Endothelial cell of umbilical vein (primary cell): ENCODE measurements around the genes NIBAN2, PTRH1, ST6GALNAC6, PIP5KL1 and EEIG1.

DNA sequence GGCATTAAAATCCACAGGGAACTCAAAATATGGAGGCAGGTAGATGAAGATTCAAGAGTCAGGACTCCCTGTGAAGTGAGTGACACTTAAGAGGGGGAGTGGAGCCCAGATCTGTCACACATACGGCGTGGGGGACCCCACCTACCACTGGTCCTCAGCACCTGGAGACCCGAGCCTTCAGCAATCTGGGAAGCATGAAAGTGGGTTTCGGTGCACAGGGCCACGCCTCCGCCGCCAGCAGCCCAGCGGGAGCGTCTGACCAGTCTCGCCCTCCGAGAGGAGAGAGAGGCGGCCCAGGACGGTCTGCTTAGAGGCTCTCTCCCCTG, 718 bp upstream of the SLC2A8 start:
- PRO-cap: no peak
CAGE:
- cytosol, long polyA minus RNA: no peak
- cytosol, long polyA plus RNA: no peak
- long polyA plus RNA: no peak
- nucleus, long polyA minus RNA: no peak
- nucleus, long polyA plus RNA: no peak

GRCh38 chr9:127450353-127451177, 641 bp downstream of the RPL12 start:
- PRO-cap: no peak
CAGE:
- cytosol, long polyA minus RNA: no peak
- cytosol, long polyA plus RNA: no peak
- long polyA plus RNA: no peak
- nucleus, long polyA minus RNA: no peak
- nucleus, long polyA plus RNA: start-site peak on the minus strand at chr9:127450730-127450739, 39 and 63 reads in 2 replicates

- PRO-cap: no peak
CAGE:
- cytosol, long polyA minus RNA: no peak
- cytosol, long polyA plus RNA: no peak
- long polyA plus RNA: no peak
- nucleus, long polyA minus RNA: no peak
- nucleus, long polyA plus RNA: no peak
These were observed 23.3 kb downstream of the NIBAN2 start for GRCh38 chr9:127545253-127546299.

DNA sequence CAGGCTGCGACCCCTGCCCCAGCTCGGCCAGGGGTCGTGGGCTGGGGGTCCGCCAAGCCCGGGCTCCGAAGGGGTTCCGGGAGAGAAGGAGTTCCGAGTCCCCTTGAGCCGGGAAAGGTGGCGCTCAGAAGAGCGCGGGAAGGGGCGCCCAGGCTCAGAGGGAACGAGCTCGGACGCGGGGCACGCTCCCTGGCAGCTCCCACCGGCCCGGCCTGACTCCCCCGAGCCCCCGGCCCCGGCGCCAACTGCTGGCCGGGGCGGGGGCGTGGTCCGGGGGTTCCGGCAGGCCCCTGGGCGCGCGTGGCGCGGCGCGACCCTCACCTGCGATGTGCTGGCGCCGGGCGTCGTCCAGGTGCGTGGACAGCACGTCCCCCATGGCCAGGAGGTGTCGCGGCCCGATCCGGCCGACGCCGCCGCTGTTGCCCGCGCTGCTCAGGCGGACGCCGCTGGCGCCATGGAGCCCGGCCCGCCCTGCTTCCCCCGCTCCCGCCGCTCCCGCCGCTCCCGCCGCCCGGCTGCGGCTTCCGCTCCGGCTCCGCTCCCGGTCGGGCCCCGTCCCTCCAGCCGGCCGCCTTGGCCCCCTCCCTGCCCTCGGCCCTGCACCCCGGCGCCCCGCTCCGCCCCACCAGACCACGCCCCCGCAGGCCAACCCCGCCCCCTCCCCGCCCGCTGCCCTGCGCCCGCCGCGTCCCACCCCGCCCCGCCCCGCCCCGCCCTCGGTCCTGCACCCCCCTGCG, at the start of gene NIBAN2:
NIBAN2 (minus strand) TSS at position 575 of the 737 bp plus-strand sequence.
- PRO-cap: unidirectional peak, minus-strand start at position 456 of the sequence; bidirectional peak, plus-strand start outside the sequence, minus-strand start at position 583 of the sequence
CAGE:
- cytosol, long polyA minus RNA: start-site peak on the minus strand centred at position 535 of the sequence, 113 bp wide, 17 reads
- cytosol, long polyA plus RNA: start-site peak on the minus strand centred at position 525 of the sequence, 138 bp wide, 136 and 304 reads in 2 replicates
- long polyA plus RNA: start-site peak on the minus strand centred at position 530 of the sequence, 127 bp wide, 129 and 129 reads in 2 replicates
- nucleus, long polyA minus RNA: no peak
- nucleus, long polyA plus RNA: no peak

DNA sequence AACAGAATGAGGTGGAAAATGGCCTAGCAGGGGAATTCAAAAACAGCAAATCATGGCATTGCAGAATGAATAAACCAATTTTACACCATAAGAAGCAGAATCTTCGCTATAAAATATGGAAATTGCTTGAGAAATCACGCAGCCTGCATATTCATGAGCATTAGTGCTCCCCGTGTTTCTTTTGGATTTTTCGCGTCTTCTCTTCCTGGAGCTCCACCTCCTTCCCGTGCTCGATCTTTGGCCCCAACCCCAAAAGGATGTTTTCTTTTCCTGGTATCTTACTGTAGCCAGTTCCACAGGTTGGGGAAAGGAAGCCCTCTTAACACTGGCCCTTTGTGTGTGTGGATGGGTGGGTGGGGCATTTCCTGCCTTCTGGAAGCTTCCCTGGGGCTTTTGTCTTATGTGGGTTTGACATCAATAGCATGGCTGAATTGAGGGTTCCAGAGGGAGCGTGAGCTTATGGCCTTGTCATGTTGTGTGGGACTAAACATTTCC, 21.9 kb downstream of the STXBP1 start:
- PRO-cap: no peak
CAGE:
- cytosol, long polyA minus RNA: no peak
- cytosol, long polyA plus RNA: no peak
- long polyA plus RNA: no peak
- nucleus, long polyA minus RNA: no peak
- nucleus, long polyA plus RNA: no peak

DNA sequence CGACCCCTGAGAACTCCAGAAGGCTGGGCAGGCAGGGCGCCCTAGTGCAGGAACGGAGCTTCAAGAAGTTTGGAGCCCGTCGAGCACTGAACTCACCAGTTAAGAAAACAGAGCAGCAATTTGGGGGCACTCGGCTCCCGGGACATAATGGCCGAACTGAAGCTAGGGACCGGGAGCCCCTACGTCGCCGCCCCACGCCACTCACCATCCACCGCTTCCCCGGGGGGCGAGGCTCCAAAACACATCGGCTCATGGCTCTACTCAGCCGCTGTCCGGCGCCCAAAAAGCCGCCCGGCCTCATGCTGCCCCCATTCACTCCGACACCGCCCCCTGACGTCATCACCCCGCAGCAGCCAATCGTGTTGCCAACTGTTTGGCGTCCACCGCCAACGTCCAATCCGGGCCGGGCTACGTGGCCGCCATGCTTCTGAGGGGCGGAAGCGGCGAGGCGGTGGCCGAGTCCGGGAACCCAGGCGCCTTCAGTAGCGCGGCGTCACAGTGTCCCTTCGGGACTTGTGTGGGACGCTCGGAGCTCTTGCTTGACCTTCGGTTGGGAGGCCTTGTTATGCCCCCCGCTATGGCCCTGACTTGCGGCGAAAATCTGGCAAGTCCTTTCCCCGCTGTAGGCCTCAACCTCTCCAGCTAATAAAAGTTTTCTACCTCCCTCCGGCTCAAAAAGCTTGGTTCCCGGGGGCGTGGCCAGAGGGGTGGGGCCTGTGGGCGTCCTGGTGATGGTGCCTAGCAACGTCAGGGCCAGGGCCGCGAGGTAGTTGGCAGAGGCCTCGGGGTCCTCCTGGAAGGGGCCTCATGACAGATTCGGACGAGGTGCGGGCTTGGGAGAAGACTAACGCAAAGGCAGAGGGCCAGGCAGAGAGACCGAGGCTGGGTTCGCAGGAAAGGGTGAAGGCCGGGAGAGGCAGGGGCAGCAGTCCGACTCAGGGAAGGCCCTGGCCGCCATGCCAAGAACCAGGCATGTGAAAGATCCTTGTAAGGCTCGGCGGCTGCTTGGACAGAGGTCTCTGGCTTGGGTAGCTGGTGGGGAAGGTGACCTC, at the start of gene PTRH1:
PTRH1 (minus strand) TSS at position 325 of the 1,052 bp plus-strand sequence.
- PRO-cap: bidirectional peak, plus-strand start at position 446 of the sequence, minus-strand start at position 322 of the sequence; bidirectional peak, plus-strand start at position 744 of the sequence, minus-strand start at position 647 of the sequence
CAGE:
- cytosol, long polyA minus RNA: start-site peak on the minus strand centred at position 325 of the sequence, 7 bp wide, 26 reads
- cytosol, long polyA plus RNA: start-site peak on the minus strand centred at position 300 of the sequence, 52 bp wide, 517 and 523 reads in 2 replicates
- long polyA plus RNA: start-site peak on the minus strand centred at position 303 of the sequence, 66 bp wide, 1,220 and 264 reads in 2 replicates
- nucleus, long polyA minus RNA: start-site peak on the minus strand centred at position 320 of the sequence, 12 bp wide, 69 reads
- nucleus, long polyA plus RNA: start-site peak on the minus strand centred at position 300 of the sequence, 39 bp wide, 45 and 99 reads in 2 replicates

DNA sequence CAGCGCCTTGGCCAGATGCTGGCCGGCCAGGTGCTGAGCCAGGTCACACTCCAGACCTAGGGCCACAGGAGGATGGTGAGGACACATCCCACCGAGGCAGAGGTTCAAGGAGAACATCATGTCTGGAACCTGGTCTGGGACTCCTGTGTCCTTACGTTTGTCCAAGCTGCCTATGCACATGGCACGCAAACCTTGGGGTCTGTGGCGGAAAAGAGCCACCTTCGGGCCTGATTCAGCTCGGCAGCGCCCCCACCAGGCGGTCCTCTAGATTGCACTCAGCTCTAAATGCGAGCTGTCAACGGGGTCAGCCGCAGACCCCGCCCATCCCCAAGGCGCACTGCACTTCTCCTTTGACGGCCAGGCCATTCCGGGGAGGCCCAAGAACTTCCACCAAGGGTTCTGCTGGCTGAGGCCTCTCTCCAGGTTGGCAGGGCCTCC, 566 bp downstream of the TOR2A start:
- PRO-cap: bidirectional peak, plus-strand start at position 365 of the sequence, minus-strand start at position 395 of the sequence
CAGE:
- cytosol, long polyA minus RNA: no peak
- cytosol, long polyA plus RNA: no peak
- long polyA plus RNA: no peak
- nucleus, long polyA minus RNA: no peak
- nucleus, long polyA plus RNA: no peak

DNA sequence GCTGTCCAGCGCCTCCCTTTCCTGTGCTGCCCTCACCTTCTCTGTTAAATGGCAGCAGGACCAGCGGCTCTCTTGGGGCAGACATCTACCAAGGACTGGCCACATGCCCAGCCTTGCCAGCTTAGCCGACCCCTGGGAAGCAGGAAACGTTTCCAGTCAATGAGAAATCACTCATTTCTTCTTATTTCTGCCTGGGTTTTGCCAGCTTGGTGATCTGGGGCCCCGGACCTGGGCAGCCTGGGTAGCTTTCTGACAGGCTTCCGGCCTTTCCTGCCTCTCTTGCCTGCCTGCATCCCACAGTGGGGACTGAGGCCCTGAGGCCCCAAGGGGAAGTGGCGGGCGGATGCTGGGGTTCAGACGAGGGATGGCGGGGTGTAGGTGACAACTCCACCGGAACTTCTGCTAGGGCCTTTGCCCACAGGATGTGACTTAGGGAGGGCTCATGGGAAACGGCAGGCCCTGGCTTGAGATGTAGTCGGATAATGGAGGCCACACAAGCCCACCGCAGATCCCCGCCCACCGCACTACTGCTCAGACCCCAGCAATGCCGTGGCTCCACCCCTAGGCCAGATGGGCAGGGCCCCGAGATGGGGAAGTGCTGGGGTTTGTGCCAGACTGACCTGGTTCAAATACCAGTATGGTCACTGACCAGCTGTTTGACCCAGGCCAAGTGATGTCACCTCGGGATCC, 2.8 kb upstream of the CDK9 start:
- PRO-cap: unidirectional peak, minus-strand start at position 529 of the sequence
CAGE:
- cytosol, long polyA minus RNA: no peak
- cytosol, long polyA plus RNA: no peak
- long polyA plus RNA: no peak
- nucleus, long polyA minus RNA: start-site peak on the plus strand centred at position 640 of the sequence, 10 bp wide, 5 reads
- nucleus, long polyA plus RNA: no peak

DNA sequence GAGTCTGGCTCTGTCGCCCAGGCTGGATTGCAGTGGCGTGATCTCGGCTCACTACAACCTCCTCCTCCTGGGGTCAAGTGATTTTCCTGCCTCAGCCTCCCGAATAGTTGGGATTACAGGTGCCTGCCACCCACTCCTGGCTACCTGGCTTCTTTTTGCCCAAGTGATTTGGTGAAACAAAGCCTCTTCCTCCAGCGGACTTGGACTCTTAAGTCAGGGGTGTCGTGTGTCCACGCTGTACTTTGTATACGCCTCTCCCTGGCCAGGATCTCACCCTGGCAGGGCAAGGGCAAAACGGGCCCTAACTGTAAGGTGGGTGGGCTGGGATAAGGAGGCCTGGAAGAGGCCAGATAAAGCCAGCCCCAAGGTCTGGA, 8.1 kb downstream of the CDK9 start:
- PRO-cap: no peak
CAGE:
- cytosol, long polyA minus RNA: no peak
- cytosol, long polyA plus RNA: no peak
- long polyA plus RNA: no peak
- nucleus, long polyA minus RNA: no peak
- nucleus, long polyA plus RNA: no peak

DNA sequence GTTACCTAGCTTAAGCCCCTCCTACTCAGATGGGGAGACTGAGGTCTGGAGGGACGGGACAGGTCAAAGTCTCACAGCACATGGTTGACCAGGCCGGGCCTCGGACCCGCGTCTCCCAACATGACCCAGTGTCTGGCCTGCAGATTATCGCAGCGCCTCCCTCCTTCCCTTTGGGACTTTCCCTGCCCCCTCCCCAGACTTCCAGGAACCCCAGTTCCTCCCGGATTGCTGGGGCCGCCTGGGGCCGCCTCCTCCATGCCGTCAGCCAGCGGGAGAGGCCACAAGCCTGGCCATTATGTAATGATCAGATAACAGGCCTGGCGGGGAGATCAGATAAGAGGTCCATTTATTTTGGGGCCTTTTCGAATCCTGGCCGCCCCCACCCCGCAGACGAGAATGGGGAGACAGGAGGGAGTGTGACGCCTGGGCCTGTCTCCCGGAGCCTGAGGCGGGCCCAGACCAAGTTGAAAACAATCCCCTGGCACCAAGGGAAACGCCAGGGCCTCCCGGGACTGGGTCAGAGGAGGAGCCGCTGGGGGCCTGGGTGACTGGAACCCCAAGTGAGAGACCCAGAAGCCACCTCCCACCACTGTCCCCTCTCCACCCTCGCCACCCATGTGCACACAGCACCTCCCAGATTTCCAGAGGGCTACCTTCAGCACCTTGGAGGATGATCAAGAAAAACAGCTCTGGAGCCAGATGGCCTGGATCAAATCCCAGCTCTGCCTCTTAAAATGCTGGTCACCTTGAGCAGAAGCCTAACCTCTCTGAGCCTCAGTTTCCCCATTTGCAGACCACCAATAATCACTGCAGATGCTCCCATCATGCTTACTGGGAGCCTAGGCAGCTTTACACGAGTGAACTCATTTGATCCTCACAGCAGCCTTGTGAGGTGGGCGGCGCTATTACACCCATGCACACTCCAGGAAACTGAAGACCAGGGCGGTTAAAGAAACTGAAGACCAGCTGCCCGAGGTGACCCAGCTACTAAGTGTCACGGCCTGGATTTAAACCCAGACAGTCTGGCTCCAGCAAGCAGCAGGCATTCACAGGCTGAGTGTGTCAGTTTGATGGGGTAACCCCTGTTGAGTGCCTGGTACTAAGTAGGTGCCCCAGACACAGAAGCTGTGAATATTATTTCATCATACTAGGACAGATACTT, 7.8 kb downstream of the ENG start:
- PRO-cap: bidirectional peak, plus-strand start at position 389 of the sequence, minus-strand start at position 134 of the sequence; bidirectional peak, plus-strand start at position 1,016 of the sequence, minus-strand start at position 851 of the sequence
CAGE:
- cytosol, long polyA minus RNA: no peak
- cytosol, long polyA plus RNA: no peak
- long polyA plus RNA: start-site peak on the minus strand centred at position 901 of the sequence, 121 bp wide, 143 and 144 reads in 2 replicates
- nucleus, long polyA minus RNA: no peak
- nucleus, long polyA plus RNA: no peak

DNA sequence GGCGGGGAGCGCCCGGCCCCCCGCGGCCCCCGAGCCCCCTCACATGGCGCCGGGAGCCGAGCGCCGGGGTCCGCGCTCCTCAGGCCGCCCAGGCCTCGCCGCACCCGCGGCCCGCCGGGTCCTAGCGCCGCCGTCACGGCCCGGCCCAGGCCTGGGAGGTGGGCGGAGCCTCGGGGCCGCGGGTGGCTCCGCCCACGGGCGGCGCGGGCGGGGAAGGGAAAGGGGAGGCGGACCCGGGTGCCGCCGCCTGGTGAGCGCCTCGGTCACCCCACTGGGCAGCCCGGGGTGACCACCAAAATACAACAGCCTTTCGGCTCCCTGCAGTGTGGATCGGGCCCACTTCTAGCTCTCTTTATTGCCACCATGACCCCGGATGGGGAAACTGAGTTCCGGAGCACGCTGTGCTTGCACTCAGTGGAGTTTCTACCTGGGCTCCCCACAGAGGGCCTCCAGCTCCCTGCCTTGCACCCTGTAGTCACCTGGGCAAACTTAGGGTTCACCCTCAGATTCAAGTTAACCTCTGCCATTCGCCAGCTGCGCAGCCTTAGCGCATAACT, at the start of gene ST6GALNAC6:
ST6GALNAC6 (minus strand) TSS at position 97 of the 557 bp plus-strand sequence.
- PRO-cap: bidirectional peak, plus-strand start at position 219 of the sequence, minus-strand start at position 97 of the sequence
CAGE:
- cytosol, long polyA minus RNA: no peak
- cytosol, long polyA plus RNA: no peak
- long polyA plus RNA: start-site peak on the minus strand centred at position 62 of the sequence, 96 bp wide, 620 and 362 reads in 2 replicates
- nucleus, long polyA minus RNA: no peak
- nucleus, long polyA plus RNA: no peak

DNA sequence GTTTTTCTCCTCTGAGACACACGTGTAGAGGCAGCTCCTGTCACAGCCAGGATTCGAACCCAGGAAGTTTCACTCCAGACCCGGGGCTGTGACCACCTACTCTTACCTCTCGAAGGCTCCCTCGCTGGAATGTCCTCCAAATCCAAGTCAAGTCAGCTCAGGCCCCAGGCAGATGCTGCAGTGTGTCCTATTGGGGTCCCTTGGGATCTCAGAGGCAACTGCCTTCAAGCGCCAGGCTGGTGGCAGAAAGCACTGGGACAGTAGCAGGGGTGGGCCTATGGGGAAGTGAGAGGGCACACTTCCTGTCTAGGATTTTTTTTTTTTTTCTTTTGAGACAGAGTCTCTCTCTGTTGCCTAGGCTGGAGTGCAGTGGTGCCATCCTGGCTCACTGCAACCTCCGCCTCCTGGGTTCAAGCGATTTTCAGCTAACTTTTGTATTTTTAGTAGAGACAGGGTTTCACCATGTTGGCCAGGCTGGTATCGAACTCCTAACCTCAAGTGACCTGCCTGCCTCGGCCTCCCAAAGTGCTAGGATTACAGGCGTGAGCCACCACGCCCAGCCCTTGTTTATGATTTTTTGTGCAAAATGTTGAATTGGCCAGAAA, 876 bp upstream of the ST6GALNAC4 start:
- PRO-cap: no peak
CAGE:
- cytosol, long polyA minus RNA: no peak
- cytosol, long polyA plus RNA: no peak
- long polyA plus RNA: no peak
- nucleus, long polyA minus RNA: no peak
- nucleus, long polyA plus RNA: no peak

DNA sequence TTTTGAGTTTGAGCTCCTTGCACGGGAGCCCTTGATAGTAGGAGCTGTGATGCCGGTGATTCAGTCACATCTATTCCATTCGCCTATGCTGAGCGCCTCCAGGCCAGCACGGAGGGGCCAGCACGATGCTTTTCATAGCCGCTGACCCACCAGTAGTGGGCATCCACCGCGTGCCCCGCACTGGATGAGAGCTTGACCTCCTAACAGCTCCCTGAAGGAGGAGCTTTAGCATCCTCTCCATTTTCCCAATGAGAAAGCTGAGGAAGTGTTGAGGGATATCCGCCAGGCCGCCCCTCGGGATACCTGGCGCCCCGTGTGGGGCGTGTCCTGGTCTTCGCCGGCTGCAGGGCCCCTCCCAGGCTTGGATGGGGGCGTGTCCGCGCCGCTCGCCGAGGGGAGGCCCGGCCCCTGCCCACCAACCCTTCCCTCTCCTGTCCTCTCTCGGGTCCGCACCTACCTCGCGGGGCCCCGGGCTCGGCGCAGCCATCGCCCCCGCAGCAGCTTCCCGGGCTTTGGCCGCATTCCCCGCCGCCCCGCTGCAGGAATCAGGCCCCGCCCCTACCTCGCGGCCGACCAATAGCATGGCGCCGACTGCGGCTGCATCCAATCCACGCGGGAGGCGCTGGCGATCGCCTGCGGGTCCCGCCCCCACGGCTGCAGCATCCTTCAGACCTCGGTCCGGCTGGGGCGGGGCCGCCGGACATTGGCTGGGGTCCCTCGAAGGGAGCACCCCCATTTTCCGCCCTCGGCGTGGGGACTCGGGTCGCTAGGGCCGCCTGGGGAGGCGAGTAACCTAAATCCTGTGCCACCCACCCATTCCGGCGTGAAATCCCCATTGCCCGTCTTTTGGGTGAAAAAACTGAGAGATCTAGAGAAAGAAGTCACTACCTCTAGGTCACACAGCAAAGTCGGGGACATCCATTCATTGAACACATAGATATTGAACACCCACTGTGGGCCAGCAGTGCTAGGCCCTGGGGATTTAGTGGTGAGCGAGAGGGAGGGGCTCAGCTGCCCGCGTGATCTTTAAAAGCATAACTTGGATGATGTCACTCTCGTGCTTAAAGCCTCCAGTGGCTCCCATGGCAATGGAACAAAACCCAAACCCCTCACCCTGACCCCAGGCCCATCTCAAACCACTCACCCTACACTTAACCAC, at the start of gene PIP5KL1:
PIP5KL1 (minus strand) TSS at position 512 of the 1,159 bp plus-strand sequence.
- PRO-cap: bidirectional peak, plus-strand start at position 669 of the sequence, minus-strand start at position 547 of the sequence
CAGE:
- cytosol, long polyA minus RNA: no peak
- cytosol, long polyA plus RNA: no peak
- long polyA plus RNA: no peak
- nucleus, long polyA minus RNA: no peak
- nucleus, long polyA plus RNA: no peak

DNA sequence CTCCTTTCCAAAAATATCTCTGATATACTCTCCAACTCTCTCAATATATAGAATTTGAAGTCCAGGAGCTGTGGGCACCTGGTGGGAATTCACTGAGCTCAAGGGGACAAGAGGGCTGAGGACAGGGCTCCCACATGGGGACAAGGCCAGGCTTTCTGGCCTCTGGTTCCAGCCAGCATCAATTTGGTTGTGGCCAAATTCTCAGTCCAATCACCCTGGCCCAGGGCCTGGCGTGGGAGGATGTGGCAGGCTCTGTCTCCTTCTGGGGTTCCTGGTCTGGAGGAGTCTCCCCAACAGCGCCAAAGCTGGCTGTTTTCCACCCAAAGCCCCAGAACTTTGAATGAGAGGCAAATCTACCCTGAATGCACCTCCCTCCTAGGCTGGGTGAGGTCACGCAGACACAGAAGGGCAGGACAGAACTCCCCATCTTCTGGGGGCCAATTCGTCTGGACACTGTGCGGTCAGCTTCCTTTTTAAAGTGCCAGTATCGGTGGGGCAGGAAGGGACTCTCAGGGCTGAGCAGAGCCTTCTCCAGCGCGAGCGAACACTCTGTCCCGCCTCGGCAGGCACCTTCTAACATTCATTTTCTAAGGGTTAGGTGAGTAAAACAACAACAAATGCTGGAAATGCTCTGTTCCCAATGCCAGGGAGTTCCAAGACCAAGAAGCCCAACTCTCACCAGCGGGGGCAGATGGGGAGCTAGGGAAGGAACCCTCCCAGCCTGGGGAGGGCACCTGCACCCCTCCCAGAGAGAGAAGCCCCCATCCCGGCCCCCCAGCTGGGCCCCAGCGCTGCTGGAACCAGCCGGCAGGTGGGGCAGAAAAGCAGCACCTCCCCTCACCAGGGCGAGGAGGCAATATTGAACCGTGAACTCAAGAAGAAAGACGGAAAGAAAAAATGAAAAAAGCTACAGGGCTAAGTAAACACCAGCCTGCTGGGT, 3.6 kb upstream of the DPM2 start:
- PRO-cap: no peak
CAGE:
- cytosol, long polyA minus RNA: no peak
- cytosol, long polyA plus RNA: no peak
- long polyA plus RNA: no peak
- nucleus, long polyA minus RNA: no peak
- nucleus, long polyA plus RNA: no peak

DNA sequence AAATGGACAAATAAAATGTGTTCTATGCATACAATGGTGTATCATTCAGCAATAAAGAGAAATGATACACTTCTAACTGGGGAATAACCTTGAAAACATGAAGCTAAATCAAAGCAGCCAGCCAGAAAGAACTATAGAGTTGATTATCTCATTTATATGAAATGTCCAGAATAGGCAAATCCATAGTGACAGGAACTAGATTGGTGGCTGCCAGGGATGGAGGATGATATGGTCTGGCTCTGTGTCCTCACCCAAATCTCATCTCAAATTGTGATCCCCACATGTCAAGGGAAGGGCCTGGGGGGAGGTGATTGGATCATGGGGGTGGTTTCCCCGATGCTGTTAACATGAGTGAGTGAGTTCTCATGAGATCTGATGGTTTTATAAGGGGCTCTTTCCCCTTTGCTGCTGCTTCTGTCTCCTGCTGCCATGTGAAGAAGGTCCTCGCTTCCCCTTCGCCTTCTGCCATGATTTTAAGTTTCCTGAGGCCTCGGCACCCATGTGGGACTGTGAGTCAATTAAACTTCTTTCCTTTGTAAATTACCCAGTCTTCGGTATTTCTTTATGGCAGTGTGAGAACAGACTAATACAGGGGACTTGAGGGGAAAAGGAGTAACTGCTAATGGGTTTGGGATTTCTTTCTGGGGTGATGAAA, 21.4 kb downstream of the EEIG1 start:
- PRO-cap: no peak
CAGE:
- cytosol, long polyA minus RNA: no peak
- cytosol, long polyA plus RNA: no peak
- long polyA plus RNA: no peak
- nucleus, long polyA minus RNA: no peak
- nucleus, long polyA plus RNA: no peak

DNA sequence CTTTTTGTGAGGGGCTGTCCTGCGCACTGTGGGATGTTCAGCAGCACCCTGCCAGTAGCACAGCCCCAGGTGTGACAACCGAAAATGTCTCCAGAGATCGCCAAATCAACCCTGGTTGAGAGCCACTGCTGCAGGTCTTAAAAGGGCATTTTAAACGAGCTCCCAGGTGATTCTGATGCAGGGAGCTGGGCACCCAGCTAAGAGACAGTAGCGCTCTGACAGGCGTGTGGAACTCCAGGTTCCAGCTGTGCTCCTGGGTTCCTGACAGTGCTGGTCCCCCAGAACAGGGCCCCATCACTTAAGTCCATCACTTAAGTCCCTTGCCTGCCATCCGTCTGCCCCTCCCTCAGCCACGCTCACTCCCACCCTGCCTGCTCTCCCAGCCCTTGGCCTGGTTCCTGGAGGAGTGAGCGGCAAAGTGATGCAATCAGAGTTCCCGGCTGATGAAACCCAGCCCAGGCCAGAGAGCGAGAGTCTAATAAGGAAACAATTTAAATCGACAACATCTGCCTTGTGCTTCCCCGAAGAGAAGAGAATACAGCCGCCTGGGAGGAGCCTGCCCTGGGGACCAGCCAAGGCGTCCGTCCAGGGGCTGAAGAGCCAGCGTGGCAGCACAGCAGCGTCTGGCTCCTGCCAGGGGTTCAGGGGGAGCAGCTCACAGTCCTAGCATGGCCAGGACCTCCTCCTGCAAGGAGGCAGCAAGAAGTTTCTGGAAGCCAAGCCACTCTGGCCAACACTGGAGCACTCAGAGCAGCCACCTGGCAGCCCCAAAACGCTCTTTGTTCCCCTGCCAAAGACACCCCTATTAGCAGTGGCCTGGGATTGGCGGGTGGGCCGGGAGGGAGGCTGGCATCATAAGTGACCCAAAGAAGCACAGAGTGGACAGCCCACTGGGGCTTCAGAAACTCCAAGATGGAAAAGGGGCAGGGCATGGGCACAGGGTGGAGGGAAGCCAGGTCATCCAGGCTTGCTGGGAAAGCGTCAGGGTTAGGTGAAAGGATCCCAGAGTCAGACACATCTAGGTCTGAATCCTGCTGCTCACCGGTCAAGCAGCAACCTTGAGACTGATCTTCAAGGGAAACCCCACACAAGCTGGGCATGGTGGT, 15.2 kb downstream of the EEIG1 start:
- PRO-cap: bidirectional peak, plus-strand start at position 430 of the sequence, minus-strand start at position 408 of the sequence
CAGE:
- cytosol, long polyA minus RNA: no peak
- cytosol, long polyA plus RNA: no peak
- long polyA plus RNA: no peak
- nucleus, long polyA minus RNA: no peak
- nucleus, long polyA plus RNA: no peak

DNA sequence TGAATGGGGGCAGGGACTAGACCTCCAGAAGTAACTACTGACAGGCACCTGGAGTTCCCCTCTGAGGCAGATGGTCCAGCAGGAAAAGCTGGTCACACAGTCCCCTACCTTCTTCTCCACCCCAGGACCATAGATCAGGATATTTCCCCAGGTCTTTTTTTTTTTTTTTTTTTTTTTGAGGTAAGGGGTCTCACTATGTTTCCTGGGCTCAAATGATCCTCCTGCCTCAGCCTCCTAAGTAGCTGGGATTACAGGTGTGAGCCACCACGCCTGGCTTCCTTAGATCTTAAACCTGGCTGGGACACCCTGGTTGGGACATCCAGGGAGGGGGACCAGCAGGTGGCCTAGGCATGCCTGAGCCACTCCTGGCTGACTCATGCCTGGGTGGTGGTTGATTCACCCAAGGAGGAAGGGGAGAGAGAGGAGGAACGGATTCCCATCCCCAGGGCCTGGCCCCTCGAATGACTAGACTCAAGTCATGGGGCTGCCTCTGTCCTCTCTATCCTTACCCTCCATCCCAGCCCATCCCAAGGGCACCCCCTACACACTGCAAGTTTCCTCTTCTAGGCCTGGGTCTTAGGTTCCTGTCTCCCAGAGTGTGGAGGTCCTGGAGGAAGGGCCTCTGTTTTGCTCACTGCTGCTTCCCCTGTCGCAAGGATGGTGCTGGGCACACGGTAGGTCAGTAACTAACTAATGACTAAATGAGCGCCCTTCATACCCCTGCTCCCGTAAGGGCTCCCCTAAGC, 12.8 kb downstream of the EEIG1 start:
- PRO-cap: no peak
CAGE:
- cytosol, long polyA minus RNA: no peak
- cytosol, long polyA plus RNA: no peak
- long polyA plus RNA: no peak
- nucleus, long polyA minus RNA: no peak
- nucleus, long polyA plus RNA: no peak

DNA sequence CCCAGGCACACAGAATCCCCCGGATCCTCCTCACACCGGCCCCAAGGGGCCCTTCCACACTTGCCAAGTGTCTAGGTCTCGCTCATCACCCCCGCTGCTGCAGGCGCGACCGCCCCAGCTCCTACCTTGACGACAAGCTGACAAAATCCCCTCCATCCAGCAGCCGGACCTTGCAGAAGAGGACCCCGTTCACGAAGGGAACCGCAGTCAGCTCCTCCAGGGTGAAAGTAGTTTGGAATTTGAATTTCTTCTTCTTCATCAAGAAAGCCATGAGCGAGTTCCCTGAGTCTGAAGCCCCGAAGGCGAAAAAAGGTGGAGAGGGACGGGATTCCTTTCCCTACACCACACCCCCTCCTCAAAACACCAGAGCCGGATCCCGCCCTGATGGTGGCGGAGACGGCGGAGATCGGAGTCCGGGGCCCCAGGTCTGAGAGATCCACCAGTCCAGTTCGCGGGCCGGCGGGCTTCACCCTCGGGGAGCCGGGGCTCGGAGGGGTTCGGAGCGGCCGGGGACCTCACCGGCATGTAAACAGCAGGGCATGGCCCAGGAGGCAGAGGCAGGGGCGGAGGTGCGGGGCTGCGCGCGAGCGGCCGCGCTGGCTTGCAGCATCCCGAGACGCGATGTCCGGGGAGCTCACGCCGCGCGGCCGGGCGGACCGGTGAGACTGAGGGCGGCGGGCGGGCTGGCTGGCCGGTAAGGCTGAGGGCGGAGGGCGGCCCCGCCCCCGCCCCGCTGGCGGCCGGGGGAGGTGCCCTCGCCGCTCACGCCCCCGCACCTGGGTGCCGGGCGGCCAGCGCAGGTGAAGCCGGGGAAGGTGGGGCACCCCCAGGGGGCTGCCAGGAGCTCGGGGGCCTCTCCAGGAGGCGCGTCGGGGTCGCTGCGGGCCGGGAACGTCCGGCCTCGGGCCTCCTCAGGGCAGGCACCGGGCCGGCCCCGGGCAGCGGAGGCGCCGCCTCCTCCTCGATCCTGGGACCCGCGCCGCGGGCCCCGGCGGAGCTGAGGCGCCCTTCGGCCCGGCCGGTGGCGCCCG, 607 bp downstream of the EEIG1 start:
- PRO-cap: unidirectional peak, minus-strand start at position 670 of the sequence
CAGE:
- cytosol, long polyA minus RNA: no peak
- cytosol, long polyA plus RNA: no peak
- long polyA plus RNA: no peak
- nucleus, long polyA minus RNA: no peak
- nucleus, long polyA plus RNA: no peak

- PRO-cap: bidirectional peak, plus-strand start at chr9:127981242, minus-strand start at chr9:127980989
CAGE:
- cytosol, long polyA minus RNA: start-site peak on the minus strand at chr9:127980967-127980999, 9 reads
- cytosol, long polyA plus RNA: no peak
- long polyA plus RNA: no peak
- nucleus, long polyA minus RNA: start-site peak on the minus strand at chr9:127980955-127981052, 92 reads
- nucleus, long polyA plus RNA: no peak
These were observed at the start of gene EEIG1 for GRCh38 chr9:127980898-127981079. Gene EEIG1 (minus strand): TSS chr9:127980989.

DNA sequence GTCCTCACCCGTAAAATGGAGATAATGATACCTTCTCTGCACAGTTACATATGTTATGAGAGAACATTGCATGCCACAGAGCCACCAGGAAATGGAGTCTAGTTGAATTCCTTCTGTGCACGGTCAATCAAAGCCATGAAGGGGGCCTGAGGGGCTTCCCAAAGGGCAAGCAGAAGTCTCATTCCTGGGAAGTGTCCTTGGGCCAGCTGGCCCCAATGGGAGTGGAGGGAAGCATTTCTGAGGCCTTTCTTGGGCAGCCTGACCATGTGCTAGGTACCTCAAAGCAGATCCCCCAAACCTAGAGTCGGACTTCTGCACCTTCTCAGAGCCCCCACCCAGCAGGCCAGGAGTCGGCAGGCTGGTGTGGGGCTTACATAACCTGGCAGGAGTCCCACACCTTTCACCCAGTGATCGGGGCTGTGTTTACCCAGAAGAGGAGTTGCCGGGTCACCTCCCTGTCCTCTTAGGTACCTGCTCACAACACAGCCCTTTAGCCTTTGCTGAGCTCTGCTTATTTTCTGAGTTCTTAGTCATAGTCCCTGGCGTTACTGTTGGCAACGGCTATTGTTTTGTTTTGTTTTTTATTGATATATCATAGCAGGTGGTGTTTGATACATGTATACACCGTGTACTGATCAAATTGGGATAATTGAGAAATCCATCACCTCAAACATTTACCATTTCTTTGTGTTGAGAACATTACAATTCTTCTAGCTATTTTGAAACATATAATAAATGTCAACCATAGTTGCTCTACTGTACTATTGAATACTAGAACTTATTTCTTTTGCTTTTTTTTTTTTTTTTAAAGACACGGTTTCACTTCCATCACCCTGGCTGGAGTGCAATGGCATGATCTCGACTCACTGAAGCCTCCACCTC, 10.2 kb upstream of the EEIG1 start:
- PRO-cap: no peak
CAGE:
- cytosol, long polyA minus RNA: no peak
- cytosol, long polyA plus RNA: no peak
- long polyA plus RNA: no peak
- nucleus, long polyA minus RNA: no peak
- nucleus, long polyA plus RNA: no peak